Glomerular endothelial cell (primary cell): ENCODE measurements around a stretch of chr6.

GRCh38 chr6:41781214-41781725 is 688 bp downstream of the PRICKLE4 start:
- RAMPAGE, long total RNA: no peak

DNA sequence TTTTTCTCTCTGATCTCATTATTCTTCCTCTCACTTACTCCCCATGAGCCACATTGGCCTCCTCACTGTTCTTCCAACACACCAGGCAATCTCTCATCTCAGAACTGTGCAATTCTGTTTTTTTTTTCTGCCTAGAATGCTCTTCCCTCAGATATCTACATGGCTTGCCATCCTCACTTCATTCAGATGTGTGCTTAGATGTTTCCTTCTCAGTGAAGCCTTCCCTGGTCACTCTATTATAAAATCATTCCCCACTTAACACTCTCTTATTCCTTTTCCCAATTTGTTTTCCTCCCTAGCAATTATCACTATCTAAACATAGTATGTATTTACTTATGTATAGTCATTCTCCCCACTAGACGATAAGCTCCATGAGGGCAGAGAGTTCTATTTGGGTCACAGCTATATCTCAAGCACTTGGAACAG is 36.6 kb downstream of the USP49 start:
- RAMPAGE, long total RNA: no peak

DNA sequence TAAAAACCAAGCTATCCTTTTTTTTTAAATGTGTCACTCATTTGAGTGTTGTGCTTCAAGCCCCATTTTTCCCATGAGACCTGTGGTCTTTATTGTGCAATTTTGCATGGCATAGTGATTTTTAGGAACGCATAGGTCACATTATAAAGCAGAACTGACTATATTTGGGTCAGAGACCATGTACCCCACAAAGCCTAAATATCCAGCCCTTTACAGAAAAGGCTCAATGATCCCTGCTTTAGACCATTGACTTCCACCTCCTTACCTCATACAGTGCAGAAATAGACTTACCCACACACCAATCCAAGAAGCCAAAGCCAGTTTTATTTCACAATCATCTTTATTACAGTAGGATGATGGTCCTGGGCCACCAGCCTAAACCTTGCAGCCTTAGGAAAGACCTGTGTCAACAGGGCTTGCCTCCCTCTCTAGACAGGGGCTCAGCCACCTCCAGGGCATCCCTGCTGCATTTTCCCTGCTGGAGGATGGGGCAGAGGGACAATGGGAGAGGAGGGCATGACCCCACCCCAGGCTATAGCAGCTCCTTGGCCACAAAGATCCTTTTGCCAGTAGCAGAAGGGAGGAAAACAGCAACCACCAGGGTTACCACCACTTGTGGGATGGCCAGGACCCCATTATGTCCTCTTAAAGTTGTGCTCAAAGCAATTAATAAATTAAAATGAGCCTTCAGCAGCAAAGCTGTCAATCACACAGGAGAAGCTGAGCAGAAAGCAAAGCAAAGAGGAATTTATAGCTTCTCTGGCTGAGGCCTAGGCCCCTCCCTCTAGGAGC is 6.8 kb downstream of the CCND3 start:
- RAMPAGE, long total RNA: no peak

DNA sequence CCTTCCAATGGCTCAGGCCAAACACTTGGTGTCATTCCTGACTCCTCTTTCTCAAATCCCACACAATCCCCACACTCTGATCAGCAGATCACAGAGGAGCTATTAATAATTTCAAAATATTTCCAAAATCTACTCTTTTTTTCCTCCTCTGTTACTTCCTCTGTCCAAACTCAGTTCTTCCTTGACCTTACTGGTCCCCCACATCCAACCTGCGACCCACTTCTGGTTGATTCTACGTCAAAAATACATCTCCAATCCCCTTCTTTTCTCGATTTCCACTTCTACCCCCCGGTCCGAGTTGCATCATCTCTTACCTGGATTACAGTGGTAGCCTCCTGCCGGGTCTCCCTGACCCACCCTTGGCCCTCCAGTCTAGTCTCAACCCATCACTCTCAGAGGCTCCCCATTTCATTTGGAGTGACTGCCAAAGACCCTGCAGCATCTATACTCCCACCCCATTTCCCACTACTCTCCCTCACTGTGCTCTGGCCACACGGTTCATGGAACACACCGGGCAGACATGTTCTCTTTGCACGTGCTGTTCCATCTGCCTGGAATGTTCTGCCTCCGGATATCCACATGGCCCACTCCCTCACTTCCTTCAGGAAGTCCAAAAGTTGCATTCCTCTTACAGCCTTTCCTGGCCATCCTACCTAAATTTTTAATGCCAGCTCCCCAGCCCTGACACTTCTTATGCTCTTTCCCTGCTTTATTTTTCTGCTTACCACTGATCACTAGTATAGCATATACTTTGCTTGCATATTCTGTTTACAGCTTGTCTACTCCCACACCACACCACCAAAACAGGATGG is 6.1 kb upstream of the CCND3 start:
- RAMPAGE, long total RNA: no peak

GRCh38 chr6:41953289-41953845 is 11.8 kb upstream of the CCND3 start:
- RAMPAGE, long total RNA: no peak

GRCh38 chr6:41967021-41967377 is 25.4 kb upstream of the CCND3 start:
- RAMPAGE, long total RNA: no peak

GRCh38 chr6:42016854-42017691 is 33.3 kb upstream of the TAF8 start:
- RAMPAGE, long total RNA: no peak

DNA sequence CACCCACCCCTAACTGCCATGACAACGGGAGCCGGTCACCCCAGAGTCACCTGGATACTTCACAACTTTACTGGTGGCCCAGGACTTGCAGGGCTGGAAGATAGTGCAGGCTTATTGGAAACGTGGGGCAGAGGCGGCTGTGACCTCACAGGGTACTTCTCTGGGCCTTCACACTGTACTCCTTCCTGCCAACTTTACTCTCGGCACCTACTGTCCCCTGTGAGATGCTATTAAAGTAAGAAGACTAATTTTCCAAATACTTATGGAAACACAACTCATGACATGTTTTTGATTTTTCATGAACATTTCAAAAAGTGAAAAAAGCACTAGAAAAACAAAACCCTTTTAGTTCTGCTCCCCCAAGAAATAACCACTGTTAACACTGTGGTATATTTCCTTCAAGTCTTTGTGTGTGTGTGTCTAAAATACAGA is 19.0 kb upstream of the TAF8 start:
- RAMPAGE, long total RNA: no peak

DNA sequence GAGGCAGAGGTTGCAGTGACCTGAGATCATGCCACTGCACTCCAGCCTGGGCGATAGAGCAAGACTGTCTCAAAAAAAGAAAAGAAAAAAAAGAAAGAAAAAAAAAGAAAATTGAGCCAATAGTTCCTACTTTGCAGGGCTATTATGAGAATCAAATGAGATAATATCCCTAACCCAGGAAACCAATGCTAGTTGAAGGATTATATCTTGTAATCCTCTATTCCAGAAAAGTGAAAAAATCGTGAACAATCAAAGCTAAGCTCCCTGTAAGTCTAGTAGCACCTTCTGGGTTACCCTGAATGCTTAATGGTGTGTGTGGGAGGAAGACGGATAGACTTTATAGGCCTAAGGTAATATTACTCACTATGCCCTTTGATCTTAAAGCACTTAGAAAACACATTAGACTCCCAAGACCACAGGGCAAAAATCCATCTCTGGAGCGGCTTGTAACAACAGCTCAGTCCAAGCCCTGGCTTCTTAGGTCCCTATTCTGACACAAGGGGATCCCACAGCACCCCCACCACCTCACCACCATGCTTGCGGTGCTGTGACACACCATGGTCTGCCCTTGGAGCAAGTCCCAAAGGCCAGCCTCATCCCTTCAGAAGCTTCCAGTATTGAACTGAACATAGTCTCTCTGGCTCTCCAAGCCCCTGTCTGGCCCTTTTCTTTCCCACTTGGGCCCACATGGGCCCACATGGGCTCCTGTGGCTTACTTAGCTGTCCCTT is 28.5 kb downstream of the C6orf132 start:
- RAMPAGE, long total RNA: no peak

DNA sequence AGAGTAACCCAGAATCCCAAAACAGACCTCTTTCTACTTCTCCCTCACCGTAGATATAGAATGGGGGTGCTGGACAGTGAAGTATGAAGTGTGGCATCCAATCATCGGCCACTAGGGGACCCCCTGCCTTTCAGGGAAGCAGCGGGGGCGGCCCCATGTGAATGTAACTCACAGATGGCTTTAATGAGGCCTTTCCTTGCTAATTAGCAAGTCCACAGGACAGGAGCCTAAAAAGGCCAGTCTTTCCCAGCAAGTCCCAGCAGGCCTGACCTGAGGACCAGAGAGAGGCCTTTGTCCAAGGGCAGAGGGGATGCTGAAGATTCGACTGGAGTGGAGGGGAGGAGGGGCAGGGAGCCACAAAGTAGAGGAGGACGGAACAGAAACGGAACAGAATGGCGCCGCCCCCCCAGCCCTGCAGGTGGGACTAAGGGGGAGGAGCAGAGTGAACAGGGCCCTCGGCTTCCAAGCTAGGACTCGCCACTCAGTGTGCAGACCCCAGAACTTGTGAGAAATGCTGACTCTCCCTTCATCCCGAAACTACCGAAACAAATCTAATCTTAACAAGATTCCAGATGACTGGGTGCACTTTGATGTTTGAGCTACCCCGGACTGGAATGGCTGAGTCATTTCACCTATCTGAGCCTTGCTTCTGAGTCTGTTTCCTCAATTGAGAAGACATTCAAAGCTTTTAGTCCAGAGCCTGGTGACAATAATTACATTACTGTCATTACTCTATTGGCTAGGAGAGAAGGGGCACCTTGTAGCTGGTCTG is 5.7 kb downstream of the C6orf132 start:
- RAMPAGE, long total RNA: no peak

DNA sequence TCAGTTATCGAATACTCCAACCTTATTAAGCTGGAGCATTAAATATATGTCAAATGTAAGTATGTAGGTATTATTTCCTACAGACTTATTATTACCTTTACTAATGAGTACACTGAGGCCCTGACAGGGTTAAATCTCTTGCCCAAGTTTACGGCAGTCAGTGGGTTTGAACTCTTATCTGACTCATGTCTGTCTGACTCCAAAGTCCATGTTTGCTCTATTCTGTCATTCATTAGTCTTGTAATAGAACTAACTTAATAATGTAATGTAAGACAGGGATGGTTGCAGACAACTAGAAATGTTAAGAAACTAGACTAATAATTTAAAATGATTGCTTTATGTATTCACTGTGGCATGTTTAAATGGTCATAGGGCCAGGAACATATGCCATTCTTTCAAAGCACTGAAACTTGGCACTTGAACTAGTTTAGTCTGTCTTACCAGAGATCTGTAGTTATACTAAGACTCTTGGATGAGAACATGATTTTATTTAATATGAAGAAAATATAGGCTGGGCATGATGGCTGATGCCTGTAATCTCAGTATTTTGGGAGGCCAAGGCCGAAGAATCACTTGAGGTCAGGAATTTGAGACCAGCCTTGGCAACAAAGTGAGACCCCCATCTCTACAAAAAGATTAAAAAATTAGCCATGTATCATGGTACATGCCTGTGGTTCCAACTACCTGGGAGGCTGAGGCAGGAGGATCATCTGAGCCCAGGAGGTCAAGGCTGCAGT is 9.7 kb upstream of the GUCA1B start:
- RAMPAGE, long total RNA: no peak

GRCh38 chr6:42251906-42252273 is 34.2 kb upstream of the MRPS10 start:
- RAMPAGE, long total RNA: no peak

DNA sequence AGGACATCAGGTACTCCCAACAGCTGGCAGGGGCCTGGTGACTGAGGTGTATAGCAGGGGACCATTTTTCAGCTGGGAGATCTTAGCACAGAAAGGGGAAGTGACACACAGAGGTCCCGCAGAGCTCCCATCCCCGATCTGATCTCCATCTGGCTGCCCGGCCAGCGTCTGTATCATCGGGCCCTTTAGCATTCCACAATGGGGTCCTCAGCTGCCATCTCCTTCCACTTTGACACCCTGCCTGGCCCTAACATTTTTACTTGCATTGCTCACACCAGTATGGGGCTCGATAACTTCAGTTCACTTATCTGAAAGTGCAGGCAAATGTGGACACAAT is 84.0 kb downstream of the TRERF1 start:
- RAMPAGE, long total RNA: no peak

- RAMPAGE, long total RNA: no peak
Measured at GRCh38 chr6:42407195-42407760, 44.4 kb downstream of the TRERF1 start.

DNA sequence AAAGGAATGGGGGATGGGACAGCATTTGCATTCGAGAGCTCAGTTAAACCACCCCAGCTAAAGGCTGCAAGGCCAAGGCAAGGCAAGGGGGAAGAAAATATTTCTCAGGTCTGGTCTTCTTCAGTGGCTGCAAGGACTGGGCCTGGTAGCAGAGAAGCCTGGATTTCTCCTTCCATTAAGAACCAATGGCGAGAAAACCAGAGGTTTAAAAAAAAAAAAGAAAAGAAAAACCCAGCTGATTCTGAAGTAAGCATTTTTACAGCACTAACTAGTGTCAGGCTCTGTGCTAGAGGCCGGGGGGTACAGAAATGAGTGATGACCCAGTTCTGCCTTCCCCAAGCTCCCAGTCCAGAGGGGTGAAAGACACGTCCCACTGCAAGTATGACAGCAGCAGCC is 10.3 kb downstream of the TRERF1 start:
- RAMPAGE, long total RNA: no peak

- RAMPAGE, long total RNA: no peak
Measured at GRCh38 chr6:42443685-42444099, 8.0 kb downstream of the TRERF1 start.

DNA sequence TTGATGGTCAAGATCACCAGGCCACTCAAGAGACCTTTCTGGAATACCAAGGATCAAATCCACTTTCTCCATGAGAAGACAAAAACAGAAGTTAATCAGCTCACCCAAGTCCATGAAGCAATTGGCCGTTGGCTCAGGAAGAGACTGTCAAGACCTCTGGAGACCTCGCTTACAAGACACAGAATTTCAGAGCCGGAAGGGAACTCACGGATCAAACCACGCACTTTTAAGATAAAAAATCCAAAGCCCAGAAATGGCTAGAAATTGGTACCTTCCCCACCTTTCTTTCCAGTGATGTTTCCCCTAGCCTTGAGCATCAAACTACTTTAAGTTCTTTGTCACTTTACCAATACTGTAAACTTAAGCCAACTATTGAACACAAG is 3.3 kb downstream of the TRERF1 start:
- RAMPAGE, long total RNA: no peak

DNA sequence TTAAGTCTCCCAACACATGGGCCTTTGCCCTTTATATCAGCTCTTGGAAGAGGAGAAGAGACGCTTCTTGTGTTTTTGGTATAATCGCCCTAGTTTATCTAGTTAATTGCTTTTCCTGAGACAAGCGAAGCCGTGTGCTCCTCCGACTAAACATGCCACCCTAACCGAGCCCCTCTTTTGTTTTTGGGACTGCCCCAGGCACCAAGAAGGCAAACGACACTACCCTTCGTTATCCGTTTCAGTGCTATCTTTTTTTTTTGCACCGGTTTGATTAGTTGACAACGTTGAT is 799 bp downstream of the UBR2 start:
- RAMPAGE, long total RNA: no peak

DNA sequence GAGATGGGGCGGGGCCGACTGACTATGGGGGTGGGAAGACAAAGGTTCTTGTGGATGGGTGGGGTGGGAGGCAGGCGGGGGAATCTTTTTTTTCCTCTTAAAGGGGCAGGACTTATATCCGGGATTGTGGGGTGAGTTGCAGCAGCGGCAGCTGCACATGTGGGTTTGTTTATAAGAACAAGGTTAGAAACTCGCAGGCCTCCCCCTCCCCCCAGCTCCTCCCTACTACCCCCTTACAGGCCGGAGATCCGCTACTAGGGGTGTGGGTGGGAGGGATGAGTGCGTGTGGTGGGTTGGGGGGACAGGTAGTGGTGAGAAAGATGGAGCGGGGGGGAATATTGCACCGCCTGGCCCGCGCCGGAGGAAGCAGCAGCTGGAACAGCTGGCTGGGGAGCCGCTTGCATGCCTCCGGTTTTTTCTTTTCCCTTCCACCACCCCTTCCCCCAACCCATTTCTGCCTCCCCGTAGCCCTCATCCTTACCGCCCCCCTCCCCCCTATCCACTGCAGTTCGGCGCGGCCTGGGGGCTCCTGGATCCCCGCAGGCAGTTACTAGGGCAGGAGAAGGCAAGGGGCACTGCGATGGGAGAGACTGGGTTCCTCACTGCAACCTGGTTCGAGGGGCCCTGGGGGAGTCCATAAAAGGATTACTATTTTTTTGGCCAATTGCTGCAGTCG is 467 bp upstream of the TBCC start:
- RAMPAGE, long total RNA: no peak

GRCh38 chr6:42781097-42781419 is 794 bp upstream of the BICRAL start:
- RAMPAGE, long total RNA: no peak